Neural cell (in vitro differentiated cells): ENCODE measurements around the genes FBXW8 and WSB2.

- RAMPAGE, long total RNA, result no peak
Measured at GRCh38 chr12:116032529-116033097, 244.9 kb downstream of the MED13L start.

GRCh38 chr12:116064711-116065175, 212.8 kb downstream of the MED13L start:
- RAMPAGE, long total RNA, result no peak

GRCh38 chr12:116127831-116128317, 149.6 kb downstream of the MED13L start:
- RAMPAGE, long total RNA, result no peak

DNA sequence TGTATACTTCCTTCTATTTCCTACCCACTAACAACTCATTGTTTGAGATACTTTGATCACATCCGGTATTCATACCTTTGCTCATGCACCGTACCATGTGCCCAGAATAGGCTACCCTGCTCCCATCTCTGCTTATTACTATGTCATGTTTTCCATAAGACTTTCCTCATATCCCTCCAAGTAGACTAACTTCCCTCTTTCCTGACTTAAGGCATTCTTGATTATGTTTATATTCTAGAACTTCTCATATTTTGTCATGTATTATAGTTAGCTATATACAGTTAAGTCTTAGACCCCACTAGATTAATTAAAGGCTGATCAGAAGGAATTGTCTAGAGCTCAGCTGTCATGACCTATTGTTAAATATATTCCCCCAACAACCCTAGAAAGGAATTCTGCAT, 128.5 kb downstream of the MED13L start:
- RAMPAGE, long total RNA, result no peak

GRCh38 chr12:116366231-116366894, 88.9 kb upstream of the MED13L start:
- RAMPAGE, long total RNA, result no peak

DNA sequence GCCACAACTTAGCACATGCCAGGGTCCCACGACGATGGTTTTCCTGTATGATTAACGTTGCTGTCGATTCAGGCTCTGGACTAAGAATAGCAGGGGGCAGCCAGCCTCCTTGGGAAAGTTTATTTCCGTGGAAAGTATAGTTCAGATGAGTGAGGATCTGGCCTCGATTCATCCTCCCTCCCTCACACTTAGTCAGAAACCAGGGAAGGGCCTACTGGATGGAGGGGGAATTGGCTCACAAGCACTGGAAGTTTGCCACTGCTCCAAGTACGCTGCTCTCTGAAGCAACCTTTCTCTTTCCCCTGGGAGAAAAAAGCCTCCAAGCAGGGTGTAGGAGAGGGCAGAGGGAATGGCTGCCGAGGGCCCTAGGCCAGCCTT, 105.7 kb upstream of the MED13L start:
- RAMPAGE, long total RNA, result no peak

GRCh38 chr12:116390376-116391292, 113.1 kb upstream of the MED13L start:
- RAMPAGE, long total RNA, result no peak

GRCh38 chr12:116406416-116407037, 129.0 kb upstream of the MED13L start:
- RAMPAGE, long total RNA, result no peak

DNA sequence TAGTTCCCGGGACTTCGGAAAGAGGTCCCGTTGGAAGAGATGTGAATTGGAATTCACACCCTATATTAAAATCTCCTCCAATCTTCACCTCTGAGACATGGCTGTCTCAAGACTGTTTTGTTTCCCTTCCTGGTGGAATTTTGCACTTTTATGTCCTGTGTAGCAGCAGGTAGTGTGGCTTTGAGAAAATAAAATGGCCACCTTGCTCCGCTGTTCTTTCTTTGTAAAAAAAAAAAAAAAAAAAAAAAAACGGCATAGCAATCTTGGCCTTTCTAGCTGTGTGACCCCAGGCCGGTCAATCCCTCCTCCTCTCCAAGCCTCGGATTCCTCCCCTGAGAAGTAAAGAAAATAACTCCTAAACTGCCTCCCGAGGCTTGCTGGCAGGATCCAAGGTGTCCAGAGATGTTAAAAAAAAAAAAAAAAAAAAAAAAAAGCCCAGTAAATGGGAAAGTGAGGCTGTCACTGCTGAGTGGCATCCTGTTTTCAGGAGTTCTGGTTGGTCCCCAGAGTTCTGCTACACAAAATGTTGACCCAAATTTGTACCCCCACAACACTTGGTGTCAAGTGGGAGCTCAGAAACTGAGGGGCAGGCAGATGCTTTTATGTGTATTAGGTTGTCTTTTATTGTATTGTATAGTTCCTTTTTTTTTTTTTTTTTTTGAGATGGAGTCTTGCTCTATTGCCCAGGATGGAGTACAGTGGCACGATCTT, 23.9 kb upstream of the MAP1LC3B2 start:
- RAMPAGE, long total RNA, result no peak

GRCh38 chr12:116910535-116911723, at the start of gene FBXW8:
TSS of gene FBXW8 (plus strand) at chr12:116910950.
- RAMPAGE, long total RNA, result start-site peak on the plus strand at chr12:116910966-116911031, 182 and 240 reads in 2 replicates

DNA sequence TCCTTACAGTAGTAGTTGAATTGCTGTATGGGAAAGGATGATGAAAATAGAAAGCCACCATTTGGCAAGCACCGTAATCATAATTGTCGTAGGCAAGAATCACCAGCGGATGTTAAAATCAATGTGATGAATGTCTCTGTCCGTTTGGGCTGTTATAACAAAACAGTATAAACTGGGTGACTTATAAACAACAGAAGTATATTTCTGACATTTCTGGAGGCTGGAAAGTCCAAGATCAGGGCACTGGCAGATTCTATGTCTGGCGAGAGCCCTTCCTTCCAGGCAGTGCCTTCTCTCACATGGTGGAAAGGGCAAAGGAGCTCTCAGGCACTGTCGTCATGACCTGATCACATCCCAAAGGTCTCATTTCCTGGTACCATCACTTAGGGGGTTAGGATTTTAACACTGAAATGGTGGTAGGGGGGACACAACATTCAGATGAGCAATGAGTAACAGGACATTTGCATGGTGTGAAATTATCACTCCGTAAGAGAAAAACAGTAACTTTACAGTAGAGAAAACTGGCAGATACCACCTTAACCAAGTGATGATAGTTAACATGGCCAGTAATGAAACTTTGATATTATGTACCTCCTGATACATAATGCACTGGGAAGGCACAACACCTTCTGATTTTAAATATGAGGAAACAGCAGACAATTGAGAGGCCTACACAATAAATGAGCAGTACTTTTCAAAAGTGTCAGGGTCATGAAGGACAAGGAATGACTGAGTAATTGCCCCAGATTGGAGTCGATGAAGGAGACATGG, 64.5 kb downstream of the FBXW8 start:
- RAMPAGE, long total RNA, result no peak

- RAMPAGE, long total RNA, result no peak
Measured at GRCh38 chr12:117048098-117048671, 51.0 kb downstream of the TESC start.

DNA sequence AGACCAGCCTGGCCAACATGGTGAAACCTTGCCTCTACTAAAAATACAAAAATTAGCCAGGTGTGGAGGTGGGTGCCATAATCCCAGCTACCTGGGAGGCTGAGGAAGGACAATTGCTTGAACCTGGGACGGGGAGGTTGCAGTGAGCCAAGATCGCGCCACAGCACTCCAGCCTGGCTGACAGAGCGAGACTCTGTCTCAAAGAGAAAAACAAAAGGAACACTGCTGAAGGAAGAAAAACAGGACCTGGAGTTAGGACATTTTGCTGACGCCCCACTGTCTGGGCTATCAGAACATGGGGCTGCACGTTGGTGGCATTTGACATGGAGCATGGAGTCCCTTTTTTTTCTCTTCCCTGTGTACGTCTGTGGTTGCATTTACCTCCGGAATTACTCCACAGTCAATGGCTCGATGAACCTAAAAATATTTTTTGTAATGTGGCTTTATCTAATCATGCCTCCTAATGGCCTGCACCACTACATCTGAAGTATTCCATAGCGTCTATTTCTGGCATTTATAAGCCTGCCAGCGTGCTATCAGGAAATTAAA, 30.8 kb downstream of the TESC start:
- RAMPAGE, long total RNA, result no peak

GRCh38 chr12:117130269-117130577, 31.0 kb upstream of the TESC start:
- RAMPAGE, long total RNA, result no peak

- RAMPAGE, long total RNA, result no peak
Measured at GRCh38 chr12:117188654-117189633, 1.3 kb downstream of the FBXO21 start.

DNA sequence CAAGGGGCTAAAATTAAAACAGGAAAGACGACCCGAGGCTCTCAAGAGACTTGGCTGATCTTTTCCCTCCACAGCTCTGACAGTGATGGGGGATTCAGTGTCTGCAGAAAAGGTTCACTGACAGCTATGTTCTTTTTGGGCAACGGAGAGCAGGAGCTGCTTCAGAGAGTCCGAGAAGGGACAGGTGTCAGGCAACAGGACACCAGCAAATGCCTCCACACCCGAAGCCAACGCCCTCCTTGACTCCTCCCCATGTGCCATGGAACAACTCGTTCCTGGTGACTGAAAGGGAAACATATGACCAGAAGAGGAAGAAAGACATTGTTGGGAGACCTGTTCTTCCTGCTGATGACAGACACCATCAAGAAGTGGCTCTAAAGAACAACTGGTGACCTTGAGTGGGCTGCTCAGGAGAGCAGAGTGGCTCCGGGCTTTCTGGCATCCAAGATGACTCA, 172.2 kb upstream of the NOS1 start:
- RAMPAGE, long total RNA, result no peak

GRCh38 chr12:117674290-117674910, 294.4 kb downstream of the KSR2 start:
- RAMPAGE, long total RNA, result no peak

GRCh38 chr12:118060681-118061734, at the start of gene WSB2:
TSS of gene WSB2 (minus strand) at chr12:118061179.
- RAMPAGE, long total RNA, result start-site peak on the minus strand at chr12:118061065-118061112, 125 and 153 reads in 2 replicates; start-site peak on the plus strand at chr12:118061581-118061627, 44 and 19 reads in 2 replicates

DNA sequence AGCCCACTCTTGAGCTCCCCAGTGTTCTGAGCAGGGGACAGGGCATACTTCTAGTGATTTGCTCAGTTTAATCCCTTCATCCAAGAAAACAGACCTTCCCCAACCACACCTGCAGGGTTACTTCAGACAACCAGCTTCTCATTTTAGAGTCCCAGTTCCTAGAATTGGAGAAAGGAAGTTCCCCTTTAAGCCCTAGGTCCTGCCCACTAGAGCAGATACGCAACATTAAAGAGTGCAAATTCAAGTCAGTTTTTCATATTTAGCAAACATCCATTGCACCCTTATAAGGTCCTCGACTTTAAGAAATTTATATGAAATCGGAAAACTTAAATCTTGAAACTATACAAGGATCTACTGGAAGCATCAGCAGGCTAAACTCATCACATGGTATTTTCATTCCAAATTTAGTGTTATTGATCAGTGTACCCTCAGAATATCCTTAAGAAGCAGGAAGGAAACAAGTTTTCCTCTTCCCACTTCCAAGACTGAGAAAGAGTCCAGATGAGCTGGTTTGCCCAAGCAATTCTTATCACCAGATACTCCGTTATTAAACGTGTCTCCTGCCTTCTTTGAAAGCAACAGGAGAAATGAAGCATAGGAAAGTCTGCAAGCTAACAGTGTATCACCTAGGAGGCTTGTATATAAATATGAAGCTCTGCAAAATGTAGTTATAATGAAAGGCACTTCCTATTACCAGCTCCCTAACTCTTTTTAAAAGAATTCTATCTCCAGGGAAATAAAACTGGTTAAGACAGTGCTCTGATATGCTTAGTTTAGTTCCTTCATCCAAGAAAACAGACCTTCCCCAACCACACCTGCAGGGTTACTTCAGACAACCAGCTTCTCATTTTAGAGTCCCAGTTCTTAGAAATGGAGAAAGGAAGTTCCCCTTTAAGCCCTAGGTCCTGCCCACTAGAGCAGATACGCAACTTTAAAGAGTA, 4.0 kb upstream of the WSB2 start:
- RAMPAGE, long total RNA, result no peak

DNA sequence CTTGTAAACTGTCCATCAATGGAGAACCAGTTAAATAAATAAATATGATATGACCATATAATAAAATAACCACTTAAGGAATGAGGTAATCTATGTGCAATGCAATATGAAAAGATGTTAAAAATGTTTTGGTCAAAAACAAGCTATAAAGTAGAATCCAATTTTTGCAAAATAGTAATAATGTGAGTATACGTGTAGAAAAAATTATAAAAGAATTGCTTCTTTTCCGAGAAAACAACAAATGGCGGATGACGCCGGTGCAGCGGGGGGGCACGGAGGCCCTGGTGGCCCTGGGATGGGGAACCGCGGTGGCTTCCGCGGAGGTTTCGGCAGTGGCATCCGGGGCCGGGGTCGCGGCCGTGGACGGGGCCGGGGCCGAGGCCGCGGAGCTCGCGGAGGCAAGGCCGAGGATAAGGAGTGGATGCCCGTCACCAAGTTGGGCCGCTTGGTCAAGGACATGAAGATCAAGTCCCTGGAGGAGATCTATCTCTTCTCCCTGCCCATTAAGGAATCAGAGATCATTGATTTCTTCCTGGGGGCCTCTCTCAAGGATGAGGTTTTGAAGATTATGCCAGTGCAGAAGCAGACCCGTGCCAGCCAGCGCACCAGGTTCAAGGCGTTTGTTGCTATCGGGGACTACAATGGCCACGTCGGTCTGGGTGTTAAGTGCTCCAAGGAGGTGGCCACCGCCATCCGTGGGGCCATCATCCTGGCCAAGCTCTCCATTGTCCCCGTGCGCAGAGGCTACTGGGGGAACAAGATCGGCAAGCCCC, 110.1 kb downstream of the PEBP1 start:
- RAMPAGE, long total RNA, result start-site peak on the plus strand centred at position 287 of the sequence, 139 bp wide, 7 and 309 reads in 2 replicates